ENCODE measurements around the genes TNNI3 and NAT14.

GRCh38 chr19:54855266-54855773, 5.1 kb downstream of the KIR3DL2 start:
- RRBS = no CpG with 5 or more reads among the region's 6 CpGs

- RRBS = no CpG with 5 or more reads among the region's 14 CpGs
Measured at GRCh38 chr19:54893292-54893921, 12.5 kb upstream of the NCR1 start.

DNA sequence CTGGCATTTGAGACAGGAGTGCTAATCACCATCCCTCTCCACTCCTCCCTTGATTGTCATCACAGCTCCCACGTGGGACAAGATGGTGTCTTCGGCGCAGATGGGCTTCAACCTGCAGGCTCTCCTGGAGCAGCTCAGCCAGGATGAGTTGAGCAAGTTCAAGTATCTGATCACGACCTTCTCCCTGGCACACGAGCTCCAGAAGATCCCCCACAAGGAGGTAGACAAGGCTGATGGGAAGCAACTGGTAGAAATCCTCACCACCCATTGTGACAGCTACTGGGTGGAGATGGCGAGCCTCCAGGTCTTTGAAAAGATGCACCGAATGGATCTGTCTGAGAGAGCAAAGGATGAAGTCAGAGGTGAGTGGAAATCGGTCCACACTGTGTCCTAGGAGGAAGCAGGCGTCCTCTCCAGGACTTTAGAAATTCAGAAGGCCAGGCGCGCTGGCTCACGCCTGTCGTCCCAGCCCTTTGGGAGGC, 3.8 kb downstream of the NLRP2 start:
- RRBS = no CpG with 5 or more reads among the region's 13 CpGs

DNA sequence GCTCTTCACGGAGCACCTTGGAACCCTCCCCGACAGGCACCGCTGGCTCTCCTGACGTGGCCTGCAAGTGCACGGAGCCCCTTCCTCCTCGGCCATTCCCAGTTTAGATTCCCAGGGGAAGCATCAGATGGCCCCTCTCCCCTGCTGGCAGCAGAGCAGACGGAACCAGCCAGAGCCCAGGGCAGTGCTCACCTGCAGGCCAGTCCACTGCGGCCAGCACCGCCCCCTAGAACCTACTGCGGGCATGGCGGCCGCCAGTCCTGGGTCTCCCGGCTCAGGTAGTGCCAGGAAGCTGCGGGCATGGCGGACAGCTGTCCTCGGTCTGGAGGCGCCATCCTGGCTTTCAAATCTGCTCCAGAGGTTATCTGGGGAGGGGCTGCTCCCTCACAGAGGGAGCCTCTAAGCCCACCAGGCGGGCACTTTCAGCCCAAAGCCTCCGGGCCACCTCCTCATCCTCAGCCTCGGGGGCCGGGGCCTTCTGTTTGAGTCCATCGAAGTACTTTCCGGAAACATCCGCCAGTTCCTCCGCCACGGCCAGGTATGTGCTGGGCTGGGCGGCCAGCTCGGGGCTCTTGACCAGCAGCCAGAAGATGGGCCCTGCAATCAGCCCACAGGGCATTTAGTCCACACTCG, 6.8 kb upstream of the GP6 start:
- RRBS = 98% methylated on average over 2 of the region's 29 CpGs

GRCh38 chr19:55092015-55092652, 16.5 kb downstream of the EPS8L1 start:
- RRBS = 67% methylated on average over 12 of the region's 49 CpGs

DNA sequence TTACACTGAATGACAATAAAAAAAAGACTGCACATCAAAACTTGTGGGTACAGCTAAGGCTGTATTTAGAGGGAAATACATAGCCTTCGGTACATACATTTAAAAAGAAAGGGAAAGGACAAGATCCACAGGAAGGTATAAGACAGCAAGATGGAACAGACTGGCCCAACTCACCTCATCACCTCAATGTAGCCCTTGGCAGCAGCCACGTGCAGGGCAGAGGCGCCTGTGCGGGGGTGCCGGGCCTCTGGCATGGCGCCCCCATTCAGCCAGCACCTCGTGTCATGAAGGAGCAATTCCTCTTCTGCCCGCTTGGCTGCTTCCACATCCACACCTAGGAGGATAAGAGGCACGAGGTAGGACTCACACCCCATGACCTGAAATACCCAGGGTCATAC, 14.2 kb downstream of the PPP1R12C start:
- RRBS = no CpG with 5 or more reads among the region's 9 CpGs

DNA sequence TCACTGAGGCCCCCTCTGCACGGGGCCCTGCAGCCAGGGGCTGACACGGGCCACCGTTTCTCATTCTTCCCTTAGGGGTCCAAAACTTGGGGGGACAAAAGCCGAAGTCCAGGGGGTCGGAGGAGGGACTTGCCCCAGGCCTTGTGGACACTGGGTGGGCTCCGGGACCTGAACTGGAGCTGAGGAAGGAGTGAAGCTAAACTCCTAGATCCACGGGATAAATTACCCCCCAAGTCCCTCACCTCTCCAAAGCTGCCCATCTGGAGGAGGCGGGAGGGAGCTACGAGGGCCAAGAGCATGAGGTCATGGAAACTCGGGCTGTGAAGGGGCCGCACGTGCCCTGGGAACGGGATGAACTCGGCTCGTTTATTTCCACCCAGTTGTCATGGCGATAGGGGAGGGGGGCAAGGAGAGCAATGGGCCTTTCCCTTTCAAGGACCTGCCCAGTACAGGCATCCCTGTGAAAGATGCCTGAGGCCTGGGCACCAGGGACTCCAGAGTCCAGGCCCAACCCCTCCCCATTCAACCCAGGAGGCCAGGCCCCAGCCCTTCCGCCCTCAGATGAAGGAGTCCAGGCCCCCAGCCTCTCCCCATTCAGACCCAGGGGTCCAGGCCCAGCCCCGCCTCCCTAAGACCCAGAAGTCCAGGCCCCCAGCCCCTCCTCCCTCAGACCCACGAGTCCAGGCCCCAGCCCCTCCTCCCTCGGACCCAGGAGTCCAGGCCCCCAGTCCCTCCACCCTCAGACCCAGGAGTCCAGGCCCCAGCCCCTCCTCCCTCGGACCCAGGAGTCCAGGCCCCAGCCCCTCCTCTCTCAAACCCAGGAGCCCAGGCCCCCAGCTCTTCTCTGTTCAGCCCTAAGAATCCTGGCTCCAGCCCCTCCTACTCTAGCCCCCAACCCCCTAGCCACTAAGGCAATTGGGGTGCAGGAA, 3.7 kb downstream of the PPP1R12C start:
- RRBS = no CpG with 5 or more reads among the region's 21 CpGs

GRCh38 chr19:55157332-55158143, at the start of gene TNNI3:
Gene TNNI3 (minus strand): TSS chr19:55157732.
- RRBS = 20% methylated on average over 8 of the region's 26 CpGs

DNA sequence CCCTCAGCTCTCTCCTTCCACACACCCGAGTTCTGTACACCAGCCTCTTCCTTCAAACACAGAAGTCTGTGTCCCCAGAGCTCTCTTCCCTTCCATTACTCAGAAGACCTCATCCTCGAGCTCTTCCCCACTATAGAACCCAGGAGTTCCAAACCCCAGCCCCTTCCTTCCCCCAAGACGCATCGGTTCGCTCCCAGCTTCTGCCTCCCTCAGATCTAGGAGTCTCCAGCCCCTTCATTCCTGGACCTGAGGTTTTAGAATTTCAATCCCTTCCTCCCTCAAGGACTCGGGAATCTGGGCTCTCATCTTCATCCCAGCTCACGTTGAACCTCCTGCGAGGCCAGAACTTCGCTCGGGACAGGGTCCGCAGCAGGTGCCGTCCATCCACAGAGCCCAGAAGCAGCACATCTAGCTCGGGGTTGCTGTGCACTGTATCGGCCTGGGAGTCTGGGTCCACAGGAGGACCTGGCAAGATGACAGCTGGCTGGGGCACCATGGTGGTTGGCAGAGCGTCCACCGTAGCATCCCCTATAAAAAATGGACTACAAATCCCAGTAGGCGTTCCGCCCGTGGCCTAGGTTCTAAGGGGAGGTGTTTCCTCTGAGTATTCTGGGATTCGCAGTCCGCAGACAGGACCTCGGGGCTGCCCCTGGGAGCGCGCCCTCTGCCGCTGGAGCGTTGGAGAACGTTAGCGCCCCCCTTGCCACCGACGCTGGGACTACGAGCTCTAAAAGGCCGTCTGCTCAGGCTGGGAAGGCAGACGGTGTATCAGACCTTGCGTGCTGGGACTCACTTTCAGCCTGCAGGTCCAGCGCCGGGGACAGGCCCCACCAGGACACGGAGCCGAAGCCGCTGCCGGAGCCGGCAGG, 643 bp downstream of the DNAAF3 start:
- RRBS = 4% methylated on average over 5 of the region's 41 CpGs

DNA sequence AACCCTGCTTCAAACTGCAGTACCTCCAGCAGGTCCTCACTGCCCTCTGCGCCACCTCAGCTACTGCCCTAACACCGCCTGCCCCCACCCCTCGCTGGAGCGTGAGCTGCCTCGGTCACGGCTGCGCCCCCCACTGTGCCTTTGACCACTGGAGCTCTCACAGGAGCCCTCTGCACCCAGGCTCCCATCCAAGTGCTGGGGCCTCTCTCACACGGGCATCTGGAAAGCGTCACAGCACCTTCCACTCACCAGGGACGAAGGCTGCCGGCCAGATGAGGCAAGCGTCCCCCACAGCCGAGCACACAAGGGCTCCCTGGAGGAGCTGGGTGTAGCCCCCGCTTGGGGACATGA, 646 bp downstream of the TMEM86B start:
- RRBS = no CpG with 5 or more reads among the region's 14 CpGs

DNA sequence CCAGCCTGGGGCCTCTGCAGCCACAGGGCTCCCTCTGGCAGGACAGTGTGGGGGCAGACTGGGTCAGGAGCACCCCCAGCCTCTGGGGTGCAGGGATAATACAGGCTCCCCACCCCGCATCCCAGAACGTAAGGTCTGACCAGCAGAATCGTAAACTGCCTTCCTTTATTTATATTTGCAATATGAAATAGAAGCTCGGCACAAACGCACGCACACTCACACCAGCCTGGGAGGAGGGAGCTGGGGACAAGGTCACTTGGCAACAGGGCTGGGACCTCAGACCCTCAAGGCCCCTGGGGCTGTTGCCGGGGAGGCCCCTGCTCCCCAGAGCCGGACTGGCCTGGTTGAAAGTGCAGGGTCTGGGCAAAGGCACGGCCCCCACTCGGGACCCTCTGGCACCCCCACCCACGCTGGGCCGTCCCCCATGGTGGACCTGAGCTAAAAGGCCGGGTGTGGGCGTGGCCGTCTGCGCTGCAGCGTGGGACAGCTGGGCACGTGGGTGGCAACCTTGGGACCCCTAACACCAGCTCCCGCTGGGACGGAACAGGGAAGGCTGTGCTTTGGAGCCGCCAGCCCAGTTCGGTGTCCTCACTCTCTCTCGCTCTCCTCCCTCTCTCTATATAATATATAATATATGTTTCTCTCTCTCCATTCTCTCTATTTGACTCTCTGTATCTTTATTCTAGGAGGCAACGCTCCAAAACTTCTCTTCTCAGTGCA, 1.2 kb upstream of the TMEM86B start:
- RRBS = no CpG with 5 or more reads among the region's 24 CpGs

DNA sequence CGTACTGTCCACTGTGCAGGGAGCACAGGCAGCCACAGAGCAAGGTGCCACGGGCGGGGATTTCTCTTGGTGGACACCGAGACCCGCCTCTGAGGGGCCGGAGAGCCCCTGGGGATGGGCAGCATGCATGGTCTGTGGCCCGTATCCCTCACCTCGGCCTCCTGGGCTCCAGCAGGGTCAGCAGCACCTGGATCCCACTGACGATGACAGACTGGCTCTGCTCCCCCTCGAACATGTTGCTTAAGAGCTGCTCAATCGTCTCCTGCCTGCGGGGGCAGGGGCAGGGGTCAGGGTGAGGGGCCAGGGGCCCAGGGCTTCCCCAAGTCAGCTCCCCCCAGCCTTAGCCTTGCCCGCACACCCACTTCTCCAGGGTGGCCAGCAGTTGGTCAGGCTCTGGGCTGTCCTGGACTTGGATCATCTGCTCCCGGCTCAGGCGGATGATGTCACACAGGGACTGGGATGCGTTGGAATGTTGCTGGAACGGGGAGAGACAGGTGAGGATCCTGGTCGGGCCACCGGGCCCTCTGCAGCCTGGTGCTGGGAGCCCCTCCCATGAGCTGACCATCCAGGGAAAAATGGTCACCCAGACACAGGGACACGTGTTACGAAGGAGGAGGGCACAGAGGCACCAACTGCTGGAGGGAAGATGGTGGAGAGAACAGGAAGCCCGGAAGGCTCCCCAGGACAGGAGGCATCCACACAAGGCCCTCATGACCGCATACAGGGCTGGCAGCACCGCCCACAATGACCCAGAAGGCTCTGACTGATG, 13.6 kb upstream of the TMEM86B start:
- RRBS = 81% methylated on average over 4 of the region's 24 CpGs

DNA sequence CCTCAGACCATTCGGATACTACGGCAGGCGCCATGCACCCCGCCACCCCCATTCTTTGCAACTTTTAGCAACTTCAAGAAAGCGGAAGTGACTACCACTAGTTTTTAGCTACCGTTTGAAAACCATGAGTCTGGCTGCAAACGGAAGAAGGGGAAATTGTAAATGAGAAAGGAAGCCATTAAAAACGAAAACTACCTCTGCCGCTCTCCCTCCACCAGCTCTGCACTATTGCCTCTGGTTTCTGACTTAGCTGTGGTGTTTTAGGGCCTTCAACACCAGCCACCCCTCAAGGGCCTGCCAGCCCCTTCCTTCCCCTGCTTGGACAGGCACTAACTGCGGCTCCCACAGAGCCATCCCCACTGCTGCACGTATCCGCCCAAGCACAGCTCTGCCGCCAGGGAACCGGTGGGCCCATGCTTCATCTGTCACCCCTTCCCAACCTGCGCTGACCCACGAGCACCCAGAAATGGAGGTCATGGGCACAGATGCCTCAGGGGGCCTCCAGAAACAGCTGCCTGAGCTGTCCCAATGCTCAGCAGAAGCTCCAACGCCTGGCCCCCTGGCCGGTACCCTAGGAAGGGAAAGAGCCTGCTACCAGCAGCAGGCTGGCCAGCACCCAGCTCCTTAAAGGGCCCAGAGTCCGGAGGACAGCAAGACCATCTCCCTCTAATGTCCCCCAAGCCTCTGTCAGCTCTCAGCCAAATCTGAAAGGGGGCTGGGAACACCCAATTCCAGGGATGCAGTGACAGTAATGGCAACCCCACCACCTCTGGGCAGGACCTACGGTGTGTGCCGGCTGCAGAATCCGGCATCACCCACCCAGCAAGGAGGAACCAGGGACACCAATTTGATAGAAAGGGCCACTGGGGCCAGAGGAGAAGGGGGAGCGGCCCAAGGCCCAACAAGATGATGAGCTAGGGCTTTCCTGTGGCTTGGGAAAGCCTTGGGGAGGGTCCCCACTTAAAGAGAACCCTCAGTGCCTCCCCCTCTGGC, 4.4 kb downstream of the PPP6R1 start:
- RRBS = 43% methylated on average over 2 of the region's 23 CpGs

DNA sequence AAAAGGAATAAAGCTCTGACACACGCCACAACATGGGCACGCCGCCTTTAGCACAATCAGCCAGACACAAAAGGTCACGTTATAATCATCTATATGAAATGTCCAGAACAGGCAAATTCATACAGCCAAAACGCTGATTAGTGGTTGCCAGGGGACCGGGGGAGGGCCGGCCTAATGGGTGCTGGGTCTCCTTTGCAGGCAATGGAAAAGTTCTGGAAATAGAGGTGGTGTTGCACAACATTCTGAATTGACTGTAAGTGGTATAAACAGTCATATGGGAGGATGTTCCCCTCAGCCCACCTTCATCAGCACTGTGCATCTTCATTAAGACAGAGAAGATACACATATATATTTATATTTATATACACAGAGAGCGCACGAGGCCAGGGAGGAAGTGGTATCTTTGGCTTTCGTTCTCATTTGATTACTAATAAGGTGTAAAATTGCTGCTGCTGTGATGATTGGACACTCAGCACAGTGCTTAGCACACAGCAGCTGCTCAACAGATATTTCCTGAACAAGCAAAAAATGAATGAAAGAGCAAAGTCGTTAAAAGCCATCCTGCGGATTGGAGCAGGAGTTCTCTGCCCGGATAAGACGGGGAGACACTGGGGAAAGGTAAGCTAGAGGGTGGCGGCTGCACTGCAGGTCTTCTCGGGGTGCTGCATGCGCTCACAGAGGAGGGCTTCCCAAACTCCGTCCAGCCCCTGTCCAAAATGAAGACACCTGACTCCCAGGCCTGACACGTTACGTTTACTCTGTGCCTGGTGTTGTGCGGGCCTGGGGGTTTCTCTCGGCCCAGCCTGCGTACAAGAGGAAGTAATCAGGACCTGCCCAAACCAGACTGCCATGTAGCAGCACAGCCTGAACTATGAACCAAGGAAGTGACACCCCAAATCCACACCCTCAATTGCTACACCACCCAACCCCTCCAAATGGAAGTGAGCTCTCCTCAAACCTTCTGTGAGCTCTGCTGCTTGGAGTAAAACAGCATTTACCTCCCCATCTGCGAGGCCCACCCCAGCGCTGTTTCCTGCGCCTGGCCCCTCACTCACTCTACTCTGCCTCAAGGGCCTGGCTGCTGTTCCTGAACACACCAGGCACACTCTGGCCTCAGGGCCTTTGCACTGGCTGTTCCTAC, 3.4 kb downstream of the HSPBP1 start:
- RRBS = no CpG with 5 or more reads among the region's 26 CpGs

- RRBS = no CpG with 5 or more reads among the region's 6 CpGs
Measured at GRCh38 chr19:55311480-55311715, 13.7 kb downstream of the TMEM150B start.

GRCh38 chr19:55340019-55340264, 266 bp downstream of the KMT5C start:
- RRBS = 1% methylated on average over 5 of the region's 16 CpGs

DNA sequence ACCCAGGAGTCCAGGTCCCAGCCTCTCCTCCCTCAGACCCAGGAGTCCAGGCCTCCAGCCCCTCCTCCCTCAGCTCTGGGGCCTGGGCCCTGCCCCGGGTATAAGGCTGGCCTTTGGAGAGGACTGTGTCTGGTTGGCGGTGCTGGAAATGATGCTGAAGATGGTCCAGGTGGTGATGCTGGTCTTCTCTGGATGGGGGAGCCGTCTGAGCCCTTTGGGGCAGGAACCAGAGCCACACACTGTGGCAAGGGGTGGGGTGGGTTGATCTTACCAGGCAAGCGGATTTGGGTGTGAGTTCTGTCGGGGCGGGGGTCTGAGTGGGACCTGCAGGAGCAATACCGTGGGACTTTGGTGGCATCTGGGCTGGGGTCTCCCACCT, 2.5 kb downstream of the GARIN5B start:
- RRBS = no CpG with 5 or more reads among the region's 7 CpGs

GRCh38 chr19:55369927-55370347, 326 bp downstream of the IL11 start:
- RRBS = 2% methylated on average over 5 of the region's 25 CpGs

DNA sequence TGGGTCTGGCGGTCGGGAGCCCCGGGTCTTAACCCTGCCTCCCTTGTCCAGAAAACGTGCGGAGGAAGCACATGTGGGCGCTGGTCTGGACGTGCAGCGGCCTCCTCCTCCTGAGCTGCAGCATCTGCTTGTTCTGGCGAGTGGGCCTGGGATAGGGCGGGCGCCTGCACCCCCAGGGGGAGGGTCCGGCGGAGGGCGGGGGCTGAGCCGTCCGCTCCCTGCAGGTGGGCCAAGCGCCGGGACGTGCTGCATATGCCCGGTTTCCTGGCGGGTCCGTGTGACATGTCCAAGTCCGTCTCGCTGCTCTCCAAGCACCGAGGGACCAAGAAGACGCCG, 1.1 kb downstream of the TMEM190 start:
- RRBS = 17% methylated on average over 7 of the region's 27 CpGs

GRCh38 chr19:55484261-55485301, at the start of gene NAT14:
Gene NAT14 (plus strand): TSS chr19:55485188.
- RRBS = 3% methylated on average over 29 of the region's 82 CpGs